ENCODE results near the gene LYZL1.

DNA sequence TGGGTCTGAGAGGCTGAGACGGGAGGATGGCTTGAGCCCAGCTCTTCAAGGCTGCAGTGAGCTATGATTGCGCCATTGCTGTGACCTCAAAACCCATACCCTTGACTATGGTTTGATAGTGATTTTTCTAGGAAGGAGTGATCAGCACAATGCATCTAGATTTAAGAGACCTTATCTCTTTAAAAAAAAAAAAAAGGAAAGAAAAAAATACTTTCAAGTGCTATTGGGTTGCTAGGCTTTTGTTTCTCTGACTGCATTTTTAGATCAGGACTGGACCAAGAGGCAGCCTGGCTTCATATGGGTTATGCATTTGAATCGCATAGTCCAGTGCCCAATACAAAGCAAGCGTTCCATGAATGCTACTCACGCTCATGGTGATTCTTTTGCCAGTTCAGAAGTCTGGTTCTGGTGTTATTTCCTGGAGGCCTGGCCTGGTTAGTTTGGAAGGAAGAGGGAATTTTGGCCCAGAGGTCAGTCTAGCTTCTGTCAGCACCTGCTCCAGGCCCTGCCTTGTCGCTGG is 74.1 kb upstream of the MKX start:
- PRO-cap: no peak

GRCh38 chr10:27982894-27983386 is 15.9 kb downstream of the ODAD2 start:
- PRO-cap: no peak

DNA sequence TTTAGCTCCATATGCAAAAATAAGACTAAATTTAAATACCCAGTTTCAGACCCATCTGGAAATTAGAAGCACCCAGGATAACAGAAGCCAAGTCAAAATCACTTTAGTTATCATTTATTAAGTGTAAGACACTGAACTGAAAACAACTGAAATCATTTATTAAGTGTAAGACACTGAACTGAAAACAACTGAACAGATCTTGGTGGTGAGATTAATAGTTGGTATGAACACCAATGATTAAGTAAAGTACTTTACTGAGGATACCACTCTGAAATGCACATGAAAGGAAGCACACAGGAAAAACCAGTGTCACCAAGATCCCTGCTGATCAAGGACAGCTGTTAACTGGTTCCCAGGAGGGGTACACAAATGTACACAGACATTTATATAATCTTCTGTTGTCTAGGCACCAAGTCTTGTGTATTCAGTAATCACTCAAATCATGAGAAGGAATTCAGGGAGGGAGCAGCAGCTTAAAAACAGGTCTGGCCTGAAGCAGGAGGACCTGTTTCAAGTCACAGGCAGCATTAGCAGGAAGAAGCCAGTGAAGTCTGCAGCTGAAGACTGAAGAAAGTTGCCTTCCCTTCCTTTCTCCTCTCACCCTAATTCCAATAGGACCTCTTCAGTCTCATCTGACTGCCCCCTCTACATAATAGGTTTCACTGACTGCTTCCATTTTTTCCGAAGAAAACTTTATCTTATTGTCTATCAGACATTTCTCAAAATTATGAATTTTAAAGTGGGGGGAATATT is 18.8 kb downstream of the MPP7 start:
- PRO-cap: no peak

DNA sequence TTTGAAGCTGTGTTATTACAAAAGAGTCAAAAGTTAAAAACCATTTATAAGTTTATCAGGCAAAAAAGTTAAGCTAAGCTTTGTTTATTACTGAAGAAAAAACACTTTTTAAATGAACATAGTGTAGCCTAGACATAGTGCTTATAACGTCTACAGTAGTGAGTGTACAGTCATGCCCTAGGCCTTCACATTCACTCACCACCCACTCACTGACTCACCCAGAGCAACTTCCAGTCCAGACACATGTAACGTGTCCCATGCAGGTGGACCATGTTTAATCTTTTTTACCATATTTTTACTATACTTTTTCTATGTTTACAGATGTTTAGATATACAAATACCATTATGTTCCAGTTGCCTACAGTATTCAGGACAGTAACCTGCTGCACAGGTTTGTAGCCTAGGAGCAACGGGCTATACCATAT is 11.1 kb downstream of the MPP7 start:
- PRO-cap: no peak

- PRO-cap: no peak
Observed at GRCh38 chr10:28523386-28523869, 9.5 kb upstream of the WAC start.

DNA sequence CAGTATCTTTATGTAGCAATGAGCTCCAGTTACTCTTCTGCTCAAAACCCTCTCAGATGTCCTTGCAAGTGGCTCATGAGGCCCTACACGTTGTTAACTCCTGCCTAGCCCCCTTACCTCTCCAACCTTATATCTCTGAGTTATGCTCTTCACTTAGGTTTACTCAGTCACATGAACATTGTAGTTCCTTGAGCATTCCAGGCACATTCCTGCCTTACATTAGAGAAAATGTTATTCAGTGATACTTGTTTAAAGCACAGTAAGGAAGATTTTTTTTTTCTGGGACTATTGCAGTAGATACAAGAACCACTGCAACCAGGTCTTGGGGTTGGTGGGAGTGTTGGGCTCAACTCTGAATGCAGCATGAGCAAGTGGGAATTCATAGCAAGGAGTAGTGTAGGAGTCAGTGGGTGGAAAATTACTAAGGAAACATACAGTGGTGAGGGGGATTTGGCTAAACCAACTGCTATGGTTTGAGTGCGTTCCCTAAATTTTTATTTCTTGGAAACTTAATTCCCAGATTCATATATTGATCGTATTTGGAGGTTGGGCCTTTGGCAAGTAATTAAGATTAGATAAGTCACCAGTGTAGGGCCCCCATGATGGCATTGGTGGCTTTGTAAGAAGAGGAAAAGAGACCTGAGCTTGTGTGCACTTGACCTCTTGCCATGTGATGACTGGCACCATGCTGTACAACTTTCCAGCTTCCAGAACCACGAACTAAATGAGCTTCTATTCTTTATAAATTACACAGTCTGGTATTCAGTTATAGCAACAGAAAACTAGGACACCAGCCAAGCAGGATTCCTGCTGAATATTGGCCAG is 22.5 kb downstream of the WAC start:
- PRO-cap: no peak

- PRO-cap: no peak
Observed at GRCh38 chr10:28559985-28560958, 27.4 kb downstream of the WAC start.

DNA sequence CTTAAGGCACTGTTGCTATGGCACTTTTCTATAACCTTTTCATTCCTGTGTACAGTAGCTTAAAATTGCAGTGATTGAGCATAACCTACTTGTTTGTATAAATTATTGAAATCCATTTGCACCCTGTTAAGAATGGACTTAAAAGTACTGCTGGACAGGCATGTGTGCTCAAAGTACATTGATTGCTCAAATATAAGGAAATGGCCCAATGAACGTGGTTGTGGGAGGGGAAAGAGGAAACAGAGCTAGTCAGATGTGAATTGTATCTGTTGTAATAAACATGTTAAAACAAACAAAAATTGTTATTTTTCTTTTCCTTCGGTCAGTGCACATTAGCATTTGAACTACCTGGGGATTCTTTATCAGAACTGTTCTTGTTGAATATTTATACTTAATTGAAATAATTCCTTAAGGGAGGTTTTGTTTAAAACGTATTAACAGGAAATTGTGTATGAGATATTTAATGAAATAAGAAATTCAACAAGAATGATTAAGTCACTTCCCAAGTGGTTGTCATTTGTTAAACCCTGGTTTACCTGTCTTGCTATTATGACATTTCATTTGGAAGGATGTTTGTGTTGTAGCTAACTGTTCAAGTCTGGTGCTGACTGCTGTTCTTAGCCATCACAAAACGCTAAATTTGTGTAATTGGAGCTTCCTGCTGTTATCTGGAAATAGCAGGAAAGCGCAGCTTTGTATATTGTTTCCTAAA is 56.9 kb upstream of the BAMBI start:
- PRO-cap: no peak

DNA sequence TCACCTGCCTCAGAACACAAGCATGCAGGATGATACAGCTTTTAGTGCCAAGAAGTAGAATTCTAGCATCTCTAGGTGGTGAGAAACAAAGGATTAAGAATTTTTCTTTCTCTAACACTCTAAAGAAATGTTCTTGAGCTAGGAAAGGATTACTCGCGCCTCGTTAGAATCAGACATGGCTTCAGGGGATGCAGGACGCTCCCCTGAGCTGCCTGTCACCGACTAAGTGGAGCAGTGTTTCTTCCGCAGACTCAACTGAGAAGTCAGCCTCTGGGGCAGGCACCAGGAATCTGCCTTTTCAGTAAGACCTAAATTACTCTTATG is at the start of gene LYZL1:
TSS of gene LYZL1 (plus strand) at position 141 of the 324 bp plus-strand sequence.
- PRO-cap: no peak

DNA sequence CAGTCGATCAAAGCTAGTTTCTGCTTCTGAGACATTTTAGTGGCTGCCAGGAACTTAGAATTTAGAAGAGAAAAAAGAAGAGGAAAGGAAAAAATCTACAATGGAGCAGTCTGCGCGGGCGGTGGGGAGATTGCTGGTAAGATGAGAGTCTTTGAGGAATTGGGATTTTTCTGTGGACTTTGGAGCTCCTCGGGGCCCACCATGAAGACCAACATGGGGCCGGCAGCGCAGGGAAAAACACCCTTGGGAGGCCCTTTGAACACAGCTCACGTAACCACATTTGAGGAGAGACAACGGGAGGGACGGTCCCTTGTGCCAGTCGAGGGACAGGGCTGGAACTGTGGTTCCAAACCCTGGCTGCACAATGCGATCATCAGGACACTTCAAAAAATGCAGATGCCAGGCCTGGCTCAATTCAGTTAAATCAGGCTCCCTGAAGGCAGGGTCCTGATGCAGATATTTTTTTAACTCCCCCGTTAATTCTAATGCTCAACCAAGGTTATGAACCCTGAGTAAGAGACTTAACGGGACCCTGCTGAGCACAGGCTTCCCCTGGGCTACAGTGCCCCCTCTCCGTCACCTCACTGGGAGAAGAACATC is 30.3 kb downstream of the LYZL1 start:
- PRO-cap: no peak

DNA sequence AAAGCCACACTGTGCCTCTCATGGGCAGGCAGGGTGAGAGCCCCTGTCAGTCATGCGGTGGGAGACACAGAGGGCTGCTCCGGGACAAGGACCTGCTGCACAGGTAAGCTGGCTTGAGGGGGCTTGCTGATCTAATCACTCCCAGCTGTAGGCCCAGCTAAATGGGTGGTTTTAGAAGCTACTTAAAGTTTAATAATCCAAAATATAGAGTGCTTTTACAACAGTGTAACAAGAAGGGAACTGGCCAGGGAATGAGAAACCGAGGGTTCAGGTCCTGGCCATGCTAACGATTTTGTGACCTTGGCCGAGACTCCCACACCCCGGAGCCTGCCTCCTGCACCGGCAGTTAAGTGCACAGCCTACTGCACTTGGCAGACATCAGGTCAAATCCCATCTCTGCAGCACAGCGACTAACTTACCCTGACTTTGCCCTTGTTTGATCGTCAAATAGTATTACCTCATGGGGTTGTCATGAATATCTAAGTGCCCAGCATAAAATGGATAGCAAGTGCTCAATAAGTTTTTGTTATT is 35.3 kb downstream of the LYZL1 start:
- PRO-cap: no peak

DNA sequence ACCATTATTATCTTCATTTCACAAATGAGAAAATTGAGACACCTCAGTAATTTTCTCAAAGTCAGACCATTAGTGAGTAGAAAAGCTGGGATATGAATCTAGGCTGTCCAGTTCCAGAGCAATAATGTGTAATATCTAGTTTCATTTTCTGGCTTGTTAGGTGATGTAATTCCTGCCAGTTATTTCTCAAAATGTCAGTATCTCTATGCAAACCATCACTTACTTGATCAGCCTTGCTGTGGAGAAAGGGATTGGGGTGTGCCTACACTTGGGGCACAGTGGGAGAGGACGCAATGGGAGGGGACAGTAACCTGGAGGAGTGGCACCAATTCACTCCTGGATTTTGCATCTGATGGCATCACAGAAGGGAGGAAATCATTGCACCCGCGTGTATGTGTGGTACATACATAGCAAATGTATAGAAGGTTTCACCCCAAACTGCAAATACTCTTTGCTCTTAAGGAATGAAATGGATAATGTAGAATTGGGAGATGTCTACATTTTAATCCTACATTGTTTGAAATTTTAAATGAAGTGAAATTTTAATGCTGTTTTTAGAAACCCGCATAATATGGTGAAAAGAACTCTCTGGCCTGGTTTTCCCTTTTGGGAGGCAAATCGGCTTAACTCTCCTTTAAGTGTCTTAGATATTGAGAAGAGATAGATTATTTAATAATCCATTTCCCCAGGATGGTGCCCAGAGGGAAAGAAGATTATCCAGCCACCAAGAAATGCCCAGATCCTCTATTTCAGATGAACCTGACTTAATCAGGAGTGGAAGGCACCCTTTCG is 157.7 kb downstream of the LYZL1 start:
- PRO-cap: no peak

DNA sequence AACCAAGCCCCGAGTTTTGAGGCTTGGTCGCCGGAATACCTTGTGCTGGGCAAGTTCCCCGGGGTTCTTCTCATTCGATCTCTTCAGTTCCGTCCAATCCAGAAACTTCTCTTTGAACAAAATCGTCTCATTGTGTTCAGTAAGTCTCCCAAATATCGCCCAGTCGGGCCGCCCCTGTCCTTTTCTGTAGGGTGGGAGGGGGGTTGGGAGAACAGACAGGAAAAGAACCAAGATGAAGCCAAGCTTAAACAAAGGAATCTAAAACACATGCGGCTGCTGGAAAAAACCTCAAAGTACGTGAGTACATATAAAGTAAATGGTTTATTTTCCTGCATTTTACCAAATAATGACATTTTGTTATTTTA is 153.2 kb downstream of the SVIL start:
- PRO-cap: no peak

- PRO-cap: no peak
Observed at GRCh38 chr10:29561494-29562454, 73.0 kb downstream of the SVIL start.

DNA sequence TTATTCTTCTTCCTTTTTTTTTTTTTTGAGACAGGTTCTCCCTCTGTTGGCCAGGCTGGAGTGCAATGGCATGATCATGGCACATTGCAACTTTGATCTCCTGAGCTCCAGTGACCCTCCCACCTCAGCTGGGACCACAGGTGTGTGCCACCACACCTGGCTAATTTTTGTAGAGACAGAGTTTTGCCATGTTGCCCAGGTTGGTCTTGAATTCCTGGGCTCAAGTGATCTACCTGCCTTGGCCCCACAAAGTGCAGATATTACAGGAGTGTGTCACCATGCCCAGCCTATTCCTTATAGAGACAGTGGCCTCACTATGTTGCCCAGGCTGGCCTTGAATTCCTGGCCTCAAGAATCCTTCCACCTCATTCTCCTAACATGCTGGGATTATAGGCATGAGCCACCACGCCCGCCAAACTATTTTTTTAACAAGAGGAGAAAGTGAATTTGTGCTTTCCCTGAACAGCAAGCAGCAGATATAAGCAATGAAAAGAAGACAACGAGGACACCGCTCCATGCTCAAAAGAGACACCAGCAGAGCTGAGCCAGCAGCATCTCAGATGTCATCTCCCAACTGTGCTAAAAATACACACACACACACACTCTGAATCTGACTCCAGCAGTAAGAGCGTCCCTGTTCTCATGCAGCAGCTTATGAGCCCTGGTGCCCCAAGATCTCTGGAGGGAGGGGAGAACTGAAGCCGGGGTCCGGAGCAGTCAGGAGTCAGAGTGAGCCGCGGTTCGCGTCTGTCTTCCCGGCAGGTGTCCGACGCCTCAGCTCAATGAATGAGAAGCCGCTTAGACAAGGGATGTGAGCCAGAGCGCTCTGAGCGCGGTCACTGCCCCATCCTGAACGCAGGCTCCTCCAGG is 49.5 kb downstream of the SVIL start:
- PRO-cap: unidirectional peak, plus-strand start at position 819 of the sequence

GRCh38 chr10:29629833-29630879 is 4.6 kb downstream of the SVIL start:
- PRO-cap: no peak

- PRO-cap: unidirectional peak, plus-strand start at chr10:29725623
Observed at GRCh38 chr10:29725061-29725892, 90.5 kb upstream of the SVIL start.

DNA sequence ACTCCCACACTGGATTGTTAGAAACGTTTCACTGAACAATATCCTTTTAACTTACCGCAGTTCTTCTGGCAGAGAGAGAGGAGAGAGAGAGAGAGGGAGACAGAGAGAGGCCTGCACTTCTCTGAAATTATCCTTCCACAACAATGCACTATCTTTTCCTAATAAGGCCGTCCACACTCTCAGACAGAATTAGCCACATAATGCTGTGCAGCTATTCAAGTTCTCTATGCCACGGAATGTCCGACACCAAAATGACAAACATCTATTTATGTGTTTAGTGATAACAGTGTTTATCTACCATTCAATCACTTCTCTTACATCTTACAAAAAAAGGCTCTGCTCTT is 160.0 kb upstream of the SVIL start:
- PRO-cap: no peak

DNA sequence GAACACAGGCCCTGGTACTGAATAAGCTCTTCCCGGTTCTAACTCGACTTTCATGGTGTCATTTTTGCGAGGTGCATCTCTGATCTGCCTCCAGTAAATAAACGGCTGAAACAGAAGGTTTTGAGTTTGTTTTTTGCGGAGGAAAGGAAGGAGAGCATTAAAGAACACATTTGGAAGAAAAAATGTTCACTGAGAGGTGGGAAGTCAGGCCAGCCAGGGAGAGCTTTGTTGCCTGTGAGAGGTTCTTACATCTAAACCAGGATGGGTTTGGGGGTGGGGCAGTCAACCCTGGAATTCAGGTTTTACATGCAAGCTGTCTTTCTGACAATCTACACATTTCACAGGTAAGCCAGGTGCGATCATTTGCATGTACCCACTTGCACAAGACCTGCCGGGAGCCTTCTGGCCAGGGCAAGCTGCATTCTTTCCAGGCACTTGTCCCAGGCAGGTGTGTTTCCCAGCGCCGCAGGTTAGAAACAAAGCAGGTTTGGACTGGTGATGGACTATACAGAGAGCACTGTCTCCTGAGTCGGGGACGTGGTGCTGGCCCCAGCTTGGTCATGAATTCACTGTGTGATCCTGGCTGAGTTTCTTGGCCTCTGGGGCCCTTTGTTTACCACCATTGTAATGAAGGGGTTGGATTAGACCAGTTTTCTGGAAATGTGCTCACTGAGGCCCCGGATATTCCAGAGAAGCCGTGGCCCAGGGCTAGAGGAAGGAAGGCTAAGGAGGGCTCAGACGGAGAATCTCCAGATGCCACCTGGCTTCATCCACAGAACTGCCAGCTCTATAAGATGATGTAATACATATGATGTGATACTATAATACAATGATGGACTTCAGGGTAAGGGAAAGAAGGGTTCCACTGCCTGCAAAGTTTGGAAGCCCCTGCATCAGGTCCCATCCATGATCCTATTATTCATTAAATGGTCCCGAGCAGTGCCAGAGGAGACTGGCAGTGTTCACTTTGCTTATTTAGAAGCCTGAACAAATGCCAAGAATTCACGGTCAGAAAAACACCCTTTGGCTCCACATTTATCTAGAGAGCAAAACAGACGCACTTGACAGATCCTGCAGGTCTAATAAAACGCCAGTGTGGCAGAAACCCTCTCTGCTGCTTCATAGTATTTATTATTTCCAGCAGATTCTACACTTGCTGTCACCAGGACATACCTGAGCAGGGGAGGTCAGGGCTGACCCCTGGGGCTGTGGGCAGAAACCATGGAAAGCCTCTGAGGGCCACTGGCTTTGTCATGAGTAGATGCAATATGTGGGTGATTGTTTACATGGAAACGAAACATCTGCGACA is 205.3 kb upstream of the SVIL start:
- PRO-cap: bidirectional peak, plus-strand start at position 1,064 of the sequence, minus-strand start at position 914 of the sequence

DNA sequence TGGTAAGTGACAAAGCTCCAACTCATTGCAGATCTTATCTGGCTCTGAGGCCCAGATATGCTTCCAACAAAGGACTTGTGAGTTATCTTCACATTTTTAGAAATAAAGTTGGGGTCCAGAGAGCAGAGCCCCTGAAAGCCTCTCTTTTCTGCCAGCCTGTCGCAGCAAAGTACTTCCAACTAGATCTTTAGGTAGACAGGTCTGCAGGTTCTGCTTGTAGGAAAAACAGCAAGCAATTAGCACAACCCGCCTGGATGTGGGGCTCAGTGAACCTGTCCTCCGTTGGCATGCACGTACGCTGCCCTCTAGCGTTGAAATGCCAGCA is 57.1 kb downstream of the JCAD start:
- PRO-cap: no peak